ENCODE measurements around the gene CBX4.

- RRBS: no CpG with 5 or more reads among the region's 8 CpGs
Measured at GRCh38 chr17:79830544-79831212, 8.6 kb downstream of the CBX4 start.

- RRBS: 77% methylated on average over 12 of the region's 65 CpGs
Measured at GRCh38 chr17:79834371-79835226, 4.6 kb downstream of the CBX4 start.

DNA sequence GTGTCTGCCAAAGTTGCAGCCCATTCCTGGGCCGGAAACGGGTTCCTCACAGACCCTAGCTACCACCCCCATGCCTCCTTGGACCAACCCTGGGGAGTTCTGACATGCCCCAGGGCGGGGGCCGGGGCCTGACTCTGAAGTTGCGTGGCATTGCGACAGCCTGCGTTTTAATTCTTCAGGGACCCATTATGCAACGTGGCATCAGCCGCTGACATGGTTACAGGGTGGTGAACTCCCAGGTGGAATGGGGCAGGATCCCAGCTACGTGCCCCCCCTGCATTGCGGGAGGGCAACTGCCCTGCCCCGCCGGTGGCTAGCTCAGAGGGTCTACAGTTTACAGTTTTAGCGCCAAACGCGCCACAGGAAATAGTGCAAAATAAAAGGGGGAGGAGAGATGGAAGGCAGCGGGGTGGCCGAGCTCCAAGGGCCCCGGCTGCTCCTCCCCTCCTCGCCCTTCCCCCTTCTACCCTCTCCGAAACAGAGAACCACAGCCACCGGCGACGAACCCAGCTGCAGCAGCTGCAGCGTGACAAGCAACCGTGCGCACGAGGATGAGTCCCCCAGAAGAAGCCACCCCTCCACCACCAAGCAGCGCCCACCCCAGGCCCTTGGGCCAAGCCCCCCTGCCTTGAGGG, 2.5 kb downstream of the CBX4 start:
- RRBS: 99% methylated on average over 6 of the region's 29 CpGs

GRCh38 chr17:79837223-79837883, 1.9 kb downstream of the CBX4 start:
- RRBS: 71% methylated on average over 4 of the region's 27 CpGs

DNA sequence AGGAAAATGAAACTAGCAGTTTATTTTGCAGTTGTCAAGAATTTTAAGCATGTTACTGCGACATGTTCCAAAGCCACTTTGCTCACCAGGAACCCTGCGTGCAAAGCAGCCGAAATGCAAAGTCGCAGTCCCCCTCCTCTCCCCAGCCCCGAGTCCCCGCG, 1.2 kb downstream of the CBX4 start:
- RRBS: no CpG with 5 or more reads among the region's 7 CpGs

- RRBS: 4% methylated on average over 4 of the region's 23 CpGs
Measured at GRCh38 chr17:79839366-79839514, at the start of gene CBX4. Gene CBX4, minus strand, starts transcription at chr17:79839440.

DNA sequence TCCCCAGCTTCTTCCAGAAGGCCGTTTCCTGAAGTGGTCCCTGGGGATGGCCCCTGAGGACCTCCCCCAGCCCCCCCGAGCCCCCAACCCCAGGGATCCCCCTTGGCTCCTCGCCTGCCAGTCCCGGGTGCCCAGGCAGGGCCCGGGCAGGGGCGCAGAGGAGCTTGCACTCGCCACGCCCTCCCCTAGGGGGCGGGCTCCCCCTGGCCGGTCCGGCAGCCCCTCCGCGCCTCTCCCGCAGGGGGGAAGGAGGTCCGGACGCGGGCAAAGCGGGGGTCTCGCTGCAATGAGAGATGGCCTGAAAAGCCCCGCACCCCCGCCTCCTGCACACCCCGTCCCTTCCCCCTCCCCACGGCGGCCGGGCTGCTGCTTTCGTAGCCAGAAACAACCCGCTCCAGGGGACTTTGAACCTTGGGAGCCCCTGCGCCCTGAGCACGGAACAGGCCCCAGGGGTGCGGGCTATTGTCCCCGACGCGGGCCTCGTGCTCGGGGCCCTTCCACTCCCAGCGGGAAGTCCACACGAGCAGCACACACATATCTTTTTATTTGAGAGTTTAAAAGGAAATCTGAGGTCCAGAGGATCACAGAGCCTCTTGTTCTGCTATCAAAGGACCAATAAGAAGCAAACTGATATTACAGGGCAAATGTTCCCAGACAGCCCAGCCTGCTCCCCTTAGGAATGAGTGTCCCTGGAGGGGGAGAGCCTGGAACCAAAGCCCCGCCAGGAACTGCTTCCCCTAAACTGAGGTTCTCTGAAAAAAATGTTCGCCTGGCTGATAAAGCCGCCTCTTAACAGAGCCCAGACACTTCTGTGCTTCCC, 5.7 kb upstream of the CBX4 start:
- RRBS: 35% methylated on average over 13 of the region's 40 CpGs

DNA sequence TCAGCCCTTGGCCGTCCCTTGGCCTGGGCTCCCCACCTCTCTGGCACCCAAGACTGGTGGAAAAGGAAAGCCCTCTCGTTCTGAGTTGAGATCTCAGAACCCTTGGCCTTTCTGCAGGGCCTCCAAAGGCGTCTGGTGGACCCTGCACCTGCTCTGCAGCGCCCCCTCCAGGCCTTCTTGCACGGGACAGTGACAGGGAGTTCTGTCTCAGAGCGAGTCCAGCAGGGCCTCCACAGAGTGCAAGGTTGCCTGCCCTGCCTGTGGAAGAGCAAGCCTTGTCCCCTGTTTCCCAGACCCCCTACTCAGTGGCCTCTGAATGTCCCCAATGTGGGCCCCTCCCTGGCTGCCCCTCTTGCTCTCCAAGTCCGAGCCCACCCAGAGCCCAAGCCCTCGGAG, 85.2 kb upstream of the CBX4 start:
- RRBS: no CpG with 5 or more reads among the region's 8 CpGs

- RRBS: 97% methylated on average over 10 of the region's 33 CpGs
Measured at GRCh38 chr17:79948870-79949657, 86.6 kb downstream of the TBC1D16 start.

GRCh38 chr17:79987966-79989046, 47.4 kb downstream of the TBC1D16 start:
- RRBS: no CpG with 5 or more reads among the region's 34 CpGs

- RRBS: 34% methylated on average over 1 of the region's 24 CpGs
Measured at GRCh38 chr17:80086023-80086653, 15.2 kb upstream of the GAA start.

GRCh38 chr17:80137147-80137906, 9.6 kb downstream of the EIF4A3 start:
- RRBS: 87% methylated on average over 5 of the region's 13 CpGs

- RRBS: 91% methylated on average over 7 of the region's 21 CpGs
Measured at GRCh38 chr17:80287764-80288523, 27.3 kb downstream of the RNF213 start.

- RRBS: 74% methylated on average over 5 of the region's 37 CpGs
Measured at GRCh38 chr17:80413502-80414621, 1.1 kb upstream of the ENDOV start.

DNA sequence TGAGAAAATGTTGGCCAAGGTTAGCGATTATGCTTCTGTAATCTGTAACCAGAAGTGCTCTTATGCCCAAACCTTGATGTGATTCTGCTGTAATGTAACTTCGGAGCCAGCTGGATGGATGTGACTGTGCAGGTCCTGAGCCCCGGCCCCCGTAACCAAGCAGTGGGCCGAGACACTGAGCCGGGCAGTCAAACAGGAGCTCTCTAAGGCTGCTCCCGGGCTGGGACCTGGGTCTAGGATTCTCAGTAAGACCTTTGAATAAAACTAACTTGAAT, 22.8 kb downstream of the ENDOV start:
- RRBS: no CpG with 5 or more reads among the region's 7 CpGs

- RRBS: 95% methylated on average over 3 of the region's 8 CpGs
Measured at GRCh38 chr17:80456449-80456780, 20.0 kb downstream of the NPTX1 start.

DNA sequence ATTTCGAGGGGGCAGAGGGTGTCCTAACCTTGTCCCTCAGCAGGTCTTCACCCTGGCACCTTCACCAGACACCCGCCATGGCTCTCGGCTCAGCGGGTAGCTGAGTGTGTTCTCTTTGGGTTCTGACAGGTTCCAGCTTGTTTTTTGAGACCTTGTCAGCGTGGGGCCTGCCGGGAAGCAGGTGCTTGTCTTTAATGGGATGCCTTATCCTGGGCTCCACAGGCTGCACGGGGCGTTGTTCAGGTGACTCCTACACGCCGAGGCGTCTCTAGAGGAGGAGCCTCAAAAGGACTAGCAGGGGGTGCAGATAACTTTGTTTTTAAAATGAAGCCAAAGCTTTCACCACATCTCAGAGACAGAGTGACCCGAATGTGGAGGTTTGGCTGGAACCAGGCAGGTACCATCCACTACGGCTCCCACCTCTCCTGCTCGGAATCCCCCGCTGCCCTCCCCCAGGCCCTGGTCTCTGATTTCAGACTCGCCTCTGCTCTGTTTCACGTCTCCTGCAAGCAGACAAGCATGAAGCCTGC, 25.1 kb upstream of the NPTX1 start:
- RRBS: no CpG with 5 or more reads among the region's 17 CpGs

DNA sequence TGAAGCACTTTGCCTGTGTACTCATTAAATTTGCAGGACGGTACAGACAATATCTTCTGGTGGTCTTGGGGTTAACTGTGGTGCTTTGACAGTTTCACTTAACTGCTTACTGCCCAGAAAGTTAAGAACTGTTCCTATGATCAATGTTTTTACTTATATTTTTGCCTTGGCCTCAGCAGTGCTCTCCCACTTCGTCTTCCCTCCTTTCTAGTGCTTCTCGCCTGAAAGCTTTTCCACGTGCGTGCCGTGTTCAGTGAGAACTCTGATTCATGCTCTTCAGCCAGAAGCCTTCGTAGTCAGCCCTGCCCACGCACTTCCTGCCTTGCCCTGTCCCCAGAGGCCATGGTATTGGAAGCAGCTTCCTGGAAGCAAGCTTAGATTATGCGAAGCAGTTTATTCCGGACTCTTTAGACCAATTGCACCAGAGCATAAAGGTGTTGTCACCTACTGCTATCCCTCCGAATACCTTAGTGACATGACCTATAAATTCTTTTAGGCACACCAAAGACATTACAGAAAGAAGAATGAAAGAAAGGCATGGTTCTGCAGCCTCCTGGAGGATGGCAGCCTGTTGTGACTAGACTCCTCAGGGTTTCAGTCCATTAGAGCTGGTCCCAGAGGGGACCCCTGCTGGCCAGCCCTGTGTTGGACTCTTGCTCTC, 105.1 kb downstream of the RPTOR start:
- RRBS: no CpG with 5 or more reads among the region's 11 CpGs

DNA sequence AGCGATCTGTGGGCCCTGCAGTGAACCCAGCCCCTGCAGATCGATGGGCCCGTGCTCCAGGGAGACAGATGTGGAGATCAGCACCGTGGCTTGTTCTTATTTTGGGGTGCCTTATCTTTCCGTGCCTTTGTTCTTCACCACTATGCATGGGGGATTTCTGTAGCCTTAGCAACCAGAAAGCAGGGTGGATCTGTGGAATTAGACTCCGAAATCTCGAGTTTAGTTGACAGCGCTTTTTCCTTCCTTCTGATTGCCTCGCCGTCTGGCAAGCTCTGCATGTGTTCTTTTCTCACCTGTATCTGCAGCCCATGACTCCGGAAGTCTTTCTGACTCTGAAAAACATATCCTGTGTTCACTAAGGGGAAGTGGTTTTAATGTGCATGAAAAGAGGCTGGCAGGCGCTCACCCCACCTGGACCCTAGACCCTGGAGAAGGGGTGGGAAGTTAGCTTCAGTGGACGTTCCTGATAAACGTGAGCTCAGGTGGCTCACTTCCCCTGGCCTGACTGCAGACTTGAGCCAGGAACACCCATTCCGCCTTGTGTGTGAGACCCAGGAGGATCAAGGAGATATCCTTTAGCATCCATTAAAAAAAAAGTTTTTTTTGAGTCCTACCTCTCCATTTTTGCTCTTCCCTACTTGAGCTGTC, 158.5 kb downstream of the RPTOR start:
- RRBS: no CpG with 5 or more reads among the region's 15 CpGs

DNA sequence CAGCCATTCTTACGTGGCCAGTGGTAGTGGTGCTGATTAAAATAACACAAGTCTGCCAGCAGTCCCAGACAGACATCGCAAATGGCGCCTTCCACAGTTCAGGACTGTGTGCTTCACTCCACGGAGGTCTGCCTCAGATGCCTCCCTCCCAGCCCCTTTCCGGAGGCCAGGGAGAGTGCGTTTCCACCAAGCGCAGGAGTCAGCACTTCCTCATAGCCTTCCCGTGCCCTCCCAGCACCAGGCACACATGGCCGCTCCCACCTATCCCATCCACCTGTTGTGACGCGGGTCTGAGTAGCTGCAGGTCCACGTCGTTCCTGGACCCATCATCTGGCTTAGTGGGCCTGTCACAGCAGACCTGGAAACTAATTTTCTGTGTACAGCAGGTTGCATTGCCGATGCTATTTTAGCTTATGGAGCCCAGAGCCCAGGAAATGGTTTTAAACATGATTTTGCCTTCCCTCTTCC, 205.7 kb downstream of the RPTOR start:
- RRBS: no CpG with 5 or more reads among the region's 14 CpGs

Data from HTR-8/SVneo (cell line).